Duodenum (tissue), 1 donor: Measurements from ENCODE around the genes NOS2 and BLTP2.

GRCh38 chr17:27800318-27801008 lies at the start of gene NOS2:
TSS of gene NOS2 (minus strand) at chr17:27800529.
- PRO-cap, result no peak

GRCh38 chr17:27805957-27806266 lies 5.6 kb upstream of the NOS2 start:
- PRO-cap, result no peak

- PRO-cap, result no peak
Measured at GRCh38 chr17:28042756-28043560, 481 bp downstream of the NLK start.

- PRO-cap, result no peak
Measured at GRCh38 chr17:28097669-28098364, 55.3 kb downstream of the NLK start.

GRCh38 chr17:28159127-28160345 lies 117.1 kb downstream of the NLK start:
- PRO-cap, result no peak

GRCh38 chr17:28172145-28172699 lies 129.7 kb downstream of the NLK start:
- PRO-cap, result no peak

DNA sequence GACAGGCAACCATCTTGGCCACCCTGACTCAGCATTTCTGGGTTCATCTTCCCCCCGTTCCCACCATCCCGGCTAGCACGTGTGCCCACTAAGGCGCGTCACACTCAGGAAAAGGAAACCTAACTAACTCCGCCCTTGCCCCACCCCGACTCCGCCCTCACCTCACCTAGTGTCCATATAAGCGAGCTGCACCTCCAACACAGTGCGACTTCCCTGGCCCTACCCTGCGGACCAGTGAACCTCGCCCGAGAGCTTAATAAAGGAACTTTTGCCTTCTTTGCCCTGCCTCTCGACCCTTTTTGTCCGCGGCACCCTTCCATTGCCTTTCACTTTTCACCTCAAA lies 52.8 kb upstream of the TMEM97 start:
- PRO-cap, result no peak

GRCh38 chr17:28318698-28318991 lies 355 bp upstream of the TMEM97 start:
- PRO-cap, result bidirectional peak, plus-strand start at chr17:28319136, minus-strand start at chr17:28318939

- PRO-cap, result no peak
Measured at GRCh38 chr17:28324317-28324769, 5.3 kb downstream of the TMEM97 start.

- PRO-cap, result no peak
Measured at GRCh38 chr17:28334688-28335264, 496 bp downstream of the IFT20 start.

- PRO-cap, result unidirectional peak, minus-strand start at chr17:28408479
Measured at GRCh38 chr17:28408029-28408706, 2.2 kb upstream of the SLC46A1 start.

DNA sequence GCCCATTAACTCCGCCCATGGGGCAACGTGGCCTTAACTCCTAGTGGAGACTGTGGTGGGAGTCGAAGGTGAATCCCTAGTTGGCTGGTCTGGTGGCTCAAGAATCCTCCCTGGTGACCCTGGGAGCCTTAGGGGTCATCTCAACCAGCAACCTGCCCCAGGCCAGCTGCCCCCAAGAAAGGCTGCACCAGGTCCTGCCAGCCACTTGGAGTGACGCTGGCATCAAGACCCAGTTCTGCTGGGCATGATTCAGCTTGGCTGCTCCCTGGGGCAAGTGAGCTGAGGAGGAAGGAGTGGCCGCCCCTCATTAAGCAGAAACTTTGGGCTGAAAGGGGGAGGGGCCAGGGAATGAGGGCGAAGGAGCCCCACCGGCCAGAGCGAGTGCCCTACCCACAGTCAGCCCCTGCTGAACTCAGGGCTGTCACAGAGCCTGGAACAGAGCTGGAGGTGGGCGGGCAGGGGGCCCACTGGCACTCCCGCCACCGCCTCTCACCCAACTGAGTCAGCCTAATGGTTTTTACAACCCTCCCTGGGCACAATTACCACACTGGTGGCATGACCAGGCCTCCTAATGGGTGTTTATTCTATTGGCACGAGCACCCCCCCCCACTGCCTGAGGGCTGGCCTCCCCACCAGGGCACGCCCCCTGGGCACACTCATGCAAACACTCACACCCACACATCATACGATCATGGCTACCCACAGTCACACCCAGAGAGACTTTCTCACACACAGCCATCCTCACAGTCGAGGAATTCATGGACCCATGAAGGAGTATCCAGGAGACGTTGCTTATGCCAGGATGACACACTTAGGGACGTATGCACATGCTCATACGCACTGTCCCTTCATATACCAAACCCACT lies 19.3 kb downstream of the UNC119 start:
- PRO-cap, result no peak

DNA sequence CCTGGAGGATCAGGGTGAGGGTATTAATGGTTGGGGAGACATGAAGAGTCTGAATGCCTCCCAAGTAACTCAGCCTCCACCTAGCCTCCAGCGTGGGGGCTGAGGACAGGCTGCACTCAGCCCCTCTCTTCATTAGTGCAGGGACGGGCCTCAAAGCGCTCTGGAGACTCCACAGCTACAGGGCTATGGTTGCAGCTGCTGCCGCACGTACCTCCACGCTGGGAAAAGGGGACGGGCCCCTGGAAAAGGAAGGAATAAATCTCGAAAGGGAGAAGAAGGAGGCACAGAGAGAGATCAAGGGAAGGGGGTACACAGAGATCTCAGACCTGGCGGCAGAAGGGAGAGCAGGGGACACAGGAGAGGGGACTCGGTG lies 584 bp downstream of the UNC119 start:
- PRO-cap, result no peak

DNA sequence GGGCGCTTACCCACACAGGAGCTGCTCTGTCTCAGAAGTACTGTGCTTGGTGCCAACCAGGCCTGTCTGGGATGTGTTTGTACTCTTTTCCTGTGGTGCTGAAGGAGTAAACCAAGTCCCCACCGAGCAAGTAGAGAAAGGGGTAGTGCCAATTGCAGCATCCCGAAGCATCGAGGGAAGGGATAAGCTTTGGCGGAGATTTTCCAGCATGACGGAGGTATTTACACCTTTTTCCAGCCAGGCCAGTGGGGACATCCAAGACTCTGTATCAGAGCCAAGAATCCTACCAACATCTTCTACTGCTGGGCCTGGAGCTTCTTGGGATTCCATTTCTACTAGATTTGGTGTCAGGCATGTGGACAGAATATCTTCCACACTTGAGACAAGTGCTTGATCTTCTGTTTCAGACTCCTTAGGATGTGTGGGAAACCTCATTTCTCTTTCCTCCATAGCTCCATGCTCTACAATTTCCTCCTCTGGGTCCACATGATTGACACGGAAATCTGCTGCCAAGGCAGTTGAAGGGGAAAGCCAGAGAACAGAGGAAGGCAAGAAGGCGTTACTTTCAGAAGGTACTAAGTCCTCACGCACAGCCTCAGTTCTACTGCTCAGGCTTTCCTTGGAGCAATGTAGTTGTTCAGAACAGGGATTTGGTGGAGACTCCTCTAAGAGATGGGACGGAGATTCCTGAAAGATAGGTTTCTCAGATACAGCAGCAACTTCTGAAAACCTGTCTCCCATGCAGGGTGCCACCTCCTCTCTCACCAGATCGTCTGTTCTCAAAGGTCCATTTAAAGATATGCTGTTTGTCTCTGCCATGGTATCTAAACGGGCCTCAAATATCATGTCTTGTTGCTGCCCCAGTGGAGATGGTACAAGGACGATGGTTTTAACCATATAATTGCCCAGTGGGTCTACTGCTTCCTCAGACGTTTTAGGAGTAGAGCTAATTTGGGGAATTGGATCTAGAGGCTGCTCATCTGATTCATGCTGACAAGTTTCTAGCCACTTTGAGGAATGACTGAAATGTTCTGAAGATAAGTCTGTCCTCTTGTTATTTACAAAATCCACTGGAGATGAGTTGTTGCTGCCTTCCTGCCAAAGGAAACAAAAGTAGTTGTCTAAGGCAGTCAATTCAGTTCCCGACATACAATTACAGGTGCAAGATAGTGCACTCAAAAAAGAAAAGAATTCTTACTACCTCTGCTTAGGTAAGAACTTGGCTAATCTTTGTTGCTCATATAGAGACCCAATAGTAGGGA lies 6.4 kb downstream of the SPAG5 start:
- PRO-cap, result no peak

DNA sequence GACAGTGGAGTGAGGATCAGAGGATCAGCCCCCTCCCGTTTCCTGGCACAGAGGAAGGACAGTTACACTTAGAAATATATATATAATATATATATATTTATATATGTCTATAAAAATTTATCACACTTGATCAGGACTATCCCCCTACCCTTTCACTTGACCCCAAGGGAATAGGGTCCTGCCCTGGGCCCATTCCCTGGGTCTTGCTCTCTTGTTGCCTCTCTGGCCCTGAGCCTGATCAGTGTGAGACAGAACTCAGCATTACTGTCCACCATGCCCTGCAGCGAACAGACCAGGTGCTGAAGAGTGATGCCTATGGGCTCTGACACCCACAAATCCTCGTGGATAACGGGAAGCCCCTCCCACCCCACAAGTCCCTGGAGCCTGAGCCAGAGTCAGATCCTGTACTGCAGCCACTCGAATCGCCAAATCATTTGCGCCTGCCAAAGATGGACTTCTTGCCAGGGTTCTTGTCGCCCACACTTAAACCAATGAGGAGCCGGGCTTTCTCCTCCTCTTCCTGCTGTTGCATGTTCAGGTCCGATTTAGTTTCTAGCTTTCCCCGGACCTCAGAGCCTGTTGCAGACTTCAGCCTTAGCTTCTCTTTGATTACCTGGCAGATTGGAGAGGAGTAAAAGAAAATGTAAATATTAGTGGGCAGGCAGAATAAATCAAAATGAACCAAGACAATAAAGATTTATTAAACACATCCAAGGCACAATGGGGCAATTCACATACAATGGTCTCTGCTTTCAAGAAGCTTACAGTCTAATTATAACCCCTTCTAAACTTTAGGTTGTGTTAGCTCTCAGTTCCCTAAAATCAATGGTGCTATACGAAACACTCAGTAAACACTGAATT lies 879 bp upstream of the RSKR start:
- PRO-cap, result no peak

DNA sequence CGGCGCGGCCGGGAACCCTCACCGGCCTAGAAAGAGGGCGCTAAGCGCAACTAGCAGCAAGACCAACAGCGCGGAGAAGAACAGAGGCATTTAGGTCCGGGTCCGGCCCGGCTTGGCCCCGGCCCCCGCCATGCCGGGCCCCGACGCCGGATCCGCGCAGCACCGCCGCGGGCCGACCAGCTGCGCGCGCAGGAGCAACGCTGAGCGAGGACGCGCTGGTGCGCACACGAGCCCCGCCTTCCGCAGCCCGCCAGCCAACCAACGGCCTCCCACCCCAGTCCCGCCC lies at the start of gene BLTP2:
BLTP2 (minus strand) TSS at position 192 of the 286 bp plus-strand sequence.
- PRO-cap, result bidirectional peak, plus-strand start outside the sequence, minus-strand start at position 182 of the sequence

- PRO-cap, result unidirectional peak, minus-strand start at chr17:28698509
Measured at GRCh38 chr17:28698220-28698824, 13.4 kb downstream of the PROCA1 start.

DNA sequence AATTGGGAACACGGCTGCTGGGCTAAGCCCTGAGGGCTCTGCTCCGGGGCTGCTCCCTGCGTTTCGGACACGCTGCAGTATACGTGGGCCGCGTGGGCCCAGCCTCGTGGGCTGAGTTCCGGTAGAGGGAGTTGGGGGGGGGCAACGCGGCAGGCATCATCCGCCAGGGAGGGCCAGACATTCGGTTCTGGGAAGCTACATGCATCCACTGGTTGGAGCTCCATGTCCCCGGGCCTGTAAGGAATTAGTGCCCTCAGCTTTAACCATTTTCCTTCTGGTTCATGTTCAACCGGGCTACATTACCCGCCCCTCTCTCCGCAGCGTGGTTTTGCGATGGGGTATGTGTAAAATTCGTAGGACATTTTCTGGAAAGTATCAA lies 297 bp downstream of the RPL23A start:
- PRO-cap, result no peak

GRCh38 chr17:28737819-28738446 lies 5.9 kb upstream of the TRAF4 start:
- PRO-cap, result no peak

- PRO-cap, result unidirectional peak, minus-strand start at chr17:28746215
Measured at GRCh38 chr17:28746017-28746454, 2.2 kb downstream of the TRAF4 start.